AG09319 (cell line): ENCODE data around the gene GK3.

- RRBS, result no CpG with 5 or more reads among the region's 1 CpG
These were observed 2.9 kb downstream of the FNIP2 start for GRCh38 chr4:158771752-158772083.

DNA sequence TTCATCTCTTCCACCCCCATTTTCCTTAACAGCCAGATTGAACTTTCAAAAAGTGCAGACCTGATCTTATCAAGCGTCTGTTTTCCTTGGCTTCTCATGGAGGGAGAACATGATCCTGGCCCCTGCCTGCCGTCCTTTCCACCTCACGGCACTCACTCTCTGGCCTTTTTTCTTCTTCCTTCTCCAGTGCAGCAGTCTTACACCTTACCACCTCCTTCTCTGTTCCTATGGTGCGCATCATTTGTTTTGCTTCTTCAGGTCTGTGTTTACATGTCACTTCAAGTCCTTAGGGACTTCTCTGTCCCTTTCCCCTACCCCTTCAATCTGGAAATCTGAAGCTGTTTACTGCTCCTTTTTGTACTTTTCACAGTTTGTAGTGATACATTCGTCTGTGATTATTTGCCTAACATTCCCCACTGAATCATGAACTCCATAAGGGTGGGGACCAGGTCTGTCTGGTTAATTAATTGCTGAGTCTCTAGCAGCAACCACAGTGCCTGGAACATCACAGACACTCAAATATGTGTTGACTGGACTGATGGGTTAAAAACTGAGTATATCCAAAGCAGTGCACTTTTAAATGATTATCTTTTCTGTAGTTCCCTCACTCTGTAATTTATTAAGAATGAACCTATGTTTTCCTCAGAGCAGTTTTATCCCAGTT, 55.9 kb downstream of the FNIP2 start:
- RRBS, result no CpG with 5 or more reads among the region's 5 CpGs

DNA sequence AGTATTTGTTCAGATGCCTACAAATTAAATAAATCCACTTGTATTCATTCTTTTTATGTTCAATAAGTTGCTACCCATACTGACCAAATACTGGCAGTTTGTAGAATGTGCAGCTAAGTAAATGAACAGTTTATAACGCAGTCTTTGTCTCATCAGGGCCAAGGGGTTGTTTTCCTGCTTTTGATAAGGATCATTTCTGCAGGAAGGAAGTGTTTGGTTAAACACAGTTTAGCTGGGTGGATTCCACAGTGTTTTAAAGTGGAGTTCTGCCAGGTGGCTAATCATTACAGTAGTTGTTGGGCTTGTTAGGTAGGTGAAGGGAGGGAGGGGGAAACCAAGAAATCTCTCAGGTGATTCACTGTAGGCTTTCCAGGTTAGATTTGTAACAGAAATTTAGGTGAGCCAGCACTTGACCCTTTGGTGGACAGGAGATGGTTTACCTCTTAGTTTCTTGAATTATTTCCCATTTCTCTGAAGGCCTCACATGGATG, 58.0 kb downstream of the FNIP2 start:
- RRBS, result no CpG with 5 or more reads among the region's 1 CpG

GRCh38 chr4:158841243-158841868, 72.5 kb downstream of the FNIP2 start:
- RRBS, result no CpG with 5 or more reads among the region's 6 CpGs

DNA sequence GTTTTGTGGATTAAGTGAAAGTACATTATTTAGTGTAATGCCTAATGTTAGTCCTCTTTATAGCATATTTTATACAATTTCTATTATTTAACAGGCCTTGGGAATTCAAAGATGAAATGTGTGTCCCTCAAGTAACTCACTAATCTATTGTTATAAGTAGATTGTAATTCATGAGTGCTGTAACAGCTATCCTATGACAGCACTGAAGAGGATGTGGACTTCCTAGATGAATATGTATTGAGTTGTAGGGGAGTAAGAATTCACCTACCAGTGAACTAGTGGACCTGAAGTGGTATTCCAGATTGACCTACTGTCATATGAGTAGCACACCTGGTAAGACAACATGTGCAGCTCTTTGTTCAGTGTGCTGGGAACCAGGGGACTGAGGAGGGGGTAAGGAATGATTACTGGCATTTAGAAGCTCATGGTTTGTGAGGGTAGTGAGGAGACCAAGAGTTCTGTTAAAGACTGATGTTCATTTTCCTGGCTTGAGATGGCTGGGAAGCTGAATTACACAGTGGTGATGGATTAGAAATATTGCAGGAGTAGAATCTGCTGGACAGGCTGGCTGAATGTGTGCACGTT, 6.7 kb downstream of the RAPGEF2 start:
- RRBS, result no CpG with 5 or more reads among the region's 1 CpG

- RRBS, result no CpG with 5 or more reads among the region's 2 CpGs
These were observed 9.4 kb downstream of the RAPGEF2 start for GRCh38 chr4:159112160-159112878.

GRCh38 chr4:159262834-159263264, 160.0 kb downstream of the RAPGEF2 start:
- RRBS, result no CpG with 5 or more reads among the region's 2 CpGs

DNA sequence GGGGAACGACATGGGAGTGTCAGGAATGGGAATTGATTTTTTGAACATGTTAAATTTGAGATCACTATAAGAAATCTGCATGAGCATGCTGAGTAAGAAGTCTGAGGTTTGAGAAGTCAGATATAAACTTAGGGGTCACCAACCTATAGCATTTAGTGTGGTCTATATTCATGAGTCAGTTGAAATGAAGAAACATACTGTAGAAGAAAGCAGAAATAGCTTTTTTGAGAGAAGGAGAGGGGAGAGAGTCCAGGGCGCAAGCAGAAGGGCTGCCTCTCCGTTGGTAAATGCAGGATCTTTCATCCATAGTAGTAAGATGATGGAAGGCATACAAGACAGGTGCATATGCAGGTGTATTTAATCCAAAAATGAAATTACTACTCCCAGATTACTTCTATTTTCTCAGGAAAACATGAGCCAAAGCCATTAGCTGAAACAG, 1490.5 kb downstream of the RAPGEF2 start:
- RRBS, result no CpG with 5 or more reads among the region's 3 CpGs

DNA sequence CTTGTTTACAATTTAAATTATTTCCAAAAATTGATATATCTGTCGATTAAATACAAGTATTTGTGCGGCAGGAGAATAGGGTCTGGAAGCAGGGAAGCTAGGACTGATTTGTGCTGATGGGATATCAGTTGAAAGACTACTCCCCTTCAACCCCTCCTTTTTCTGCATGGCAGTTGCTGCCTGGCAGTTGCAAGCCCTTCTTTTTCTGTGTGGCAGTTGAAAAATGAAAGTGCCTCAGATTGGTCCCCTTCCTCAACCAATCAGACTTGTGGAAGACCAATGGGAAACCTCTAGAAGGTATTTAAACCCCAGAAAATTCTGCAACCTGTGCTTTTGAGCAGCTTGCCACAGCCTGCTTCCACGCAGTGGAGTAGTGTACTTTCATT, 1.6 kb upstream of the TMA16 start:
- RRBS, result no CpG with 5 or more reads among the region's 3 CpGs

- RRBS, result no CpG with 5 or more reads among the region's 1 CpG
These were observed 1.5 kb downstream of the TMA16 start for GRCh38 chr4:163495842-163496507.

DNA sequence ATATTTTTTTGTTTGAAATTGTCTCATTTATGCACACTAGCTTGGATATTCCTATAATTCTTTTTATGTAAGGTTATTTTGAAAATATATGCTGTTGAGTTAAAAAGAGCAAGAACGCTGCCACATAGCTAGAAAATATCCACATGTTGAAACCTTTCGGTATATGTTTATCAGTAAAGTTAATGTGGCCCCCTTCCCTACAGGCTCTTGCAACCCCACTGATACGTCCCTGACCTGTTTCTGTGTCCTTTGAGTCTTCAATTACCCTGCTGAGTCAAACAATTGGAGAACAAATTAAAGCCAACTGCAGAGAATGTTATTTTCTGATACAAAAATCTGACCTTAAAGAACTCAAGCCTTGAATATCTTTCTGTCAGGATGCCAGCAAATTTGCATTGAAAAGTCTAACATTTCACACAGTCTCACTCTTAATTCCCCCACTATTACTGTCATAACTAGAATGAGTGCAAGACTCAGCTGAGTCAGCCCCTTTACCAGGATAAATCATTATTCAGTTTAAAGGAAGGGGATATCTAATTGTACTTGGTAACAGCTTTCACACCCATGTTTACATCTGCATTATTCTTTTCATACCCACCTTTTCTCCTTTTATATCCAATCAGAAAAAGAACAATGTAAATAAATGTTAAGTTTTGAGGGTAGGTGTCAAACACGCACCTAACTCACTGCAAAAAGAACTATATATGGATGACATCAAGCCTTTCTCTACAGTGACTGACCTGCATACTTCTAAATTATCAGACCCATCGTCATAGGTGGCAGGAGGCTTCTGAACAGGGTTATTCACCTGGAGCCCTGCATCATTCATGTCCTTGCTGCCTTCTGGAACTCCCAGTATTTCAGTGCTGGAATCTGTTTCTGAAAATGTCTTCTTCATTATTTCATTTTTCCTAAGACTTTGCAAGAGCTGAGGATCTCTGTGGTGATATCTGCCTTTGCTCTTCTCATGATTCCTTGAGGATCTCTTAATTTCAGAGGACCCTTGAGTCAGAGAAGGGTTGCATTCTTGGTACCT, 117.4 kb downstream of the TMA16 start:
- RRBS, result no CpG with 5 or more reads among the region's 5 CpGs

- RRBS, result no CpG with 5 or more reads among the region's 20 CpGs
These were observed at the start of gene GK3 for GRCh38 chr4:165279539-165279942. TSS of gene GK3 (minus strand) at chr4:165279704.

- RRBS, result no CpG with 5 or more reads among the region's 1 CpG
These were observed 14.3 kb upstream of the CPE start for GRCh38 chr4:165364559-165364897.

GRCh38 chr4:165464344-165464862, 85.6 kb downstream of the CPE start:
- RRBS, result no CpG with 5 or more reads among the region's 7 CpGs

GRCh38 chr4:165757450-165757752, 115.6 kb upstream of the TLL1 start:
- RRBS, result no CpG with 5 or more reads among the region's 2 CpGs

DNA sequence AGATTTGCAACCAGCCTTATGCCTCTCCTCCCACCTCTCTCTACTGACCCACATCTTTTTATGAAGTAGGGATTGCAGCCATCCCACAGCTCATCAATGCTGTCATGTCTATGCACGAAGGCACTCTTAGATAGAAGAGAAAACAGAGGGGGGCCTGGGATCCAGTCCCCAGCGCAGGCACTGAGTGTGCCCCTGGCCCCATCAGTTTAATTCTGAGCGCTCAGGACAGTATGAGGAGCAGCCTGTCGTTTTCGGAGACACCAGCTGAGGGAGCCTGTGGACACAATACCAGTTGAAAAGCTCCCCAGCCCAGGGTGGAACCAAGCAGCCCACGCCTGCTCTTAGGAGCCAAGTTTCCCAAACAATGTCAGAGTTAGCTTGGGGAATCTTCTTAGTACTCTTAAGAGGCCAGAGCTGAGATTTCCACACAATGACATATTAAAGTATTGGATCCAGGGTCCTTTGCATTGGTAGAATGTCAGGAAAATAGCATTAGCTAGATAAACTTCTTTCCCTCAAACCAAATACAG, 88.7 kb downstream of the PALLD start:
- RRBS, result no CpG with 5 or more reads among the region's 6 CpGs

GRCh38 chr4:168632204-168632490, 135.3 kb downstream of the PALLD start:
- RRBS, result no CpG with 5 or more reads among the region's 4 CpGs

DNA sequence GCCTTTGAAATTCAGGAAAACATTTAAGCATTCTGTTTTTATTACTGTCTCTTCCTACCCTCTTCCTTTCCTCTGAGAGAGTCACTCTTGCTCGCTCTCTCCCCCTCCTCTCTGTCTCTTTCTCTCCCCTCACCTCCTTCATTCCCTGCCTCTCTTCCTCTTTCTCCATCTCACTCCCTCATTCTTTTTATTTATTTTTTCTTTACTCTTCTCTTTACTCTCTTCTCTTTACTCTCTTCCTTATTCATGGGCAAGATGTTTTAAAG, 197.4 kb downstream of the PALLD start:
- RRBS, result no CpG with 5 or more reads among the region's 1 CpG

- RRBS, result no CpG with 5 or more reads among the region's 8 CpGs
These were observed 240.7 kb downstream of the CBR4 start for GRCh38 chr4:168769127-168769914.

DNA sequence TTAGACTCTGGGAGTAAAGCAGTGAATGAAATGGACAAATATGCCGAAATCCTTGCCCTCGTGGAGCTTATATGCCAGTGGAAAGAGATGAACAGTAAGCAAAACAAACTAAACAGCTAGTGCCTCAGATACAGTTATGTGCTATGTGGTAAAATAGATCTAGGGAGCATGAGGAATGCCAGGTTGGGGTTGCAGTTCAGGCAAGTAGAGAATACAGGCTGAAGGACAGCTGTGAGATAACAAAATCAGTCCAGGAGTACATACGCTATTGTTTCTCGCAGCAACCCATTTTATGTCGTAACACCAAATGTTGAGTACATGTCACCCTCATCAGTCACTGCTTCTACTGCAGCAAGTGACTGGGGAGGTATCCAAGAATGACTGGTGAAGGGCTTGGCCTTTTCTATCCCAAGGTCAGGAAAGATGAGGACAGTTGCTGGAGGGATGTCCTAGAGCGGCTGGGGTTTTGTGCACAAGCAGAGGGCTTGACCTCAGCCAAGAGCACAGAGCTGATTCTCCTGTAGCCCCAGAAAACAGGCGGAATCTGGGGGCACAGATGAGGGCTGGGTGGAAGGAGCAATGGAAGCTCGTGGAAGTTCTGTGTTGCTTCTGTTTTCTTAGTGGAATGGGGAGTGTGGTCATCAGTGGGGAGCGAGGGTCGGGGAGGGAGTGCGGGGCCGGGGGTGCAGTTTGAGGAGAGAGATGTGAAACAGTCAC, 172.1 kb downstream of the CBR4 start:
- RRBS, result no CpG with 5 or more reads among the region's 12 CpGs